Renal cortical epithelial cell (primary cell): ENCODE data around the genes RIPK4 and UMODL1.

GRCh38 chr21:41170434-41170871 is 2.5 kb downstream of the BACE2 start:
- RRBS = no CpG with 5 or more reads among the region's 4 CpGs

GRCh38 chr21:41207343-41208163 is 39.6 kb downstream of the BACE2 start:
- RRBS = no CpG with 5 or more reads among the region's 13 CpGs

DNA sequence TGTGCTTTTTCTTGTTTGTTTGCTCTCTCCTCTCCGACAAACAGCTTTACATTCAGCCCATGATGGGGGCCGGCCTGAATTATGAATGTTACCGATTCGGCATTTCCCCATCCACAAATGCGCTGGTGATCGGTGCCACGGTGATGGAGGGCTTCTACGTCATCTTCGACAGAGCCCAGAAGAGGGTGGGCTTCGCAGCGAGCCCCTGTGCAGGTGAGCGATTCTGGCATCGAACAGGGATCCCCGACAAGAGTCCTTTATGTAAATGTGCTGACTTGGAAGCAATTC is 59.5 kb upstream of the FAM3B start:
- RRBS = no CpG with 5 or more reads among the region's 14 CpGs

DNA sequence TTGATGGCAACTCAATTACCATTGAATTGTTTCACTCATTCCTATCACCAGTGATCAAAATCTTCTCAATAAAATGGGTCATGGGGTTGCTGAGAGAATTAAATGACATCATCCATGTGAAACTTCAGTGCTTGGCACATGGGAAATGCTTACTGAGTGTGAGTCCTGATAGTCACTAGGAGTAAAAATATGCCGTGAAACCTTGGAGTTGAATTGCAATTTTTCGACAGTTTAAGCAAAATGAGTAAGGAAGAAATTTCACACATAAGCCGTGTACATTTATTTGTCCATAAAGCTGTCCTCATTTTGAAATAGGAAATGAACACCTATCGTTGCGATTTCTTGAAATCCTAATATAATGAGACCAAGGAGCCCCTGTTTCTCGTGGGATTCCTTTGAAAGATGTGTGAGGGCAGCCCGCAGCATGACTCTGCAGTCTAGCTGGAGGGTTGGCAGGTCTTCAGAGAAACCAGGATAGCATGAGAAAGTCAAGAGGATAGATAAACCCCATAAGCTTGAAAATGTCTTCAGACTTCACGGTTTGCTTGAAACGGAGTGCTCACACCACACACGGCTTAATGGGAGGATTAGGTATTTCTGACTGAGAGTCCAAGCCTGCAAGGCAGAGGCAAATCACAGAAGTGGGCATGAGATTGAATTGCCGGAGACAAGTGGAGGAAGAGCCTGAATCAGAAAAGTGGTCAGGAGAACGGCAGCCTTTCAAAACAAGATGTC is 59.0 kb upstream of the FAM3B start:
- RRBS = no CpG with 5 or more reads among the region's 12 CpGs

GRCh38 chr21:41304000-41304502 is 12.6 kb upstream of the FAM3B start:
- RRBS = no CpG with 5 or more reads among the region's 38 CpGs

GRCh38 chr21:41317502-41318034 is 967 bp downstream of the FAM3B start:
- RRBS = no CpG with 5 or more reads among the region's 10 CpGs

DNA sequence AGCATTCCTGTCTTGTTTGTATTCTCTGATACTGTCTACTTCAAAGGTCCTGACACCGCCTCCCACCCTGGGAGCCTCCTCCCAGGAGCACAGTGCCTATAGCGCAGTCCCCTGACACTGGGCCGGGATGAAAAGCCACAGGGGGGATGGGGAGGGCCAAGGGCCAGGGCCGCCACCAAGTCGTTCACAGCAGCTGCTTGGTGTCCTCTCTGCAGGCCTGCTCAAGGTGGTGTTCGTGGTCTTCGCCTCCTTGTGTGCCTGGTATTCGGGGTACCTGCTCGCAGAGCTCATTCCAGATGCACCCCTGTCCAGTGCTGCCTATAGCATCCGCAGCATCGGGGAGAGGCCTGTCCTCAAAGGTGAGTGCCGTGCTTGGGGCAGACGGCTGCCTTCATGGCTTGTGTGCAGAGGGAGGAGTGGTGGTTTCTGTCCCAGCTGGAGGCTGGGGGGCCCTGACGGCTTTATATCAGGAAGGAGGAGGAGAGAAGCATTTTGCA is 6.2 kb downstream of the FAM3B start:
- RRBS = no CpG with 5 or more reads among the region's 14 CpGs

- RRBS = no CpG with 5 or more reads among the region's 12 CpGs
Observed at GRCh38 chr21:41387115-41387910, 25.5 kb downstream of the MX2 start.

GRCh38 chr21:41477794-41478200 is 30.2 kb downstream of the TMPRSS2 start:
- RRBS = no CpG with 5 or more reads among the region's 9 CpGs

- RRBS = no CpG with 5 or more reads among the region's 11 CpGs
Observed at GRCh38 chr21:41634939-41635376, 127.0 kb upstream of the TMPRSS2 start.

- RRBS = no CpG with 5 or more reads among the region's 10 CpGs
Observed at GRCh38 chr21:41664047-41664500, 102.8 kb downstream of the RIPK4 start.

- RRBS = no CpG with 5 or more reads among the region's 50 CpGs
Observed at GRCh38 chr21:41766847-41767318, at the start of gene RIPK4. RIPK4 (minus strand) TSS chr21:41767052.

GRCh38 chr21:41800087-41800737 is 33.4 kb upstream of the RIPK4 start:
- RRBS = no CpG with 5 or more reads among the region's 15 CpGs

- RRBS = 1% methylated on average over 22 of the region's 58 CpGs
Observed at GRCh38 chr21:41878879-41879205, 302 bp downstream of the PRDM15 start.

GRCh38 chr21:41901138-41902042 is 22.2 kb upstream of the PRDM15 start:
- RRBS = no CpG with 5 or more reads among the region's 18 CpGs

GRCh38 chr21:41950797-41951752 is 2.7 kb downstream of the C2CD2 start:
- RRBS = no CpG with 5 or more reads among the region's 19 CpGs

- RRBS = no CpG with 5 or more reads among the region's 26 CpGs
Observed at GRCh38 chr21:41952710-41953270, 1.0 kb downstream of the C2CD2 start.

DNA sequence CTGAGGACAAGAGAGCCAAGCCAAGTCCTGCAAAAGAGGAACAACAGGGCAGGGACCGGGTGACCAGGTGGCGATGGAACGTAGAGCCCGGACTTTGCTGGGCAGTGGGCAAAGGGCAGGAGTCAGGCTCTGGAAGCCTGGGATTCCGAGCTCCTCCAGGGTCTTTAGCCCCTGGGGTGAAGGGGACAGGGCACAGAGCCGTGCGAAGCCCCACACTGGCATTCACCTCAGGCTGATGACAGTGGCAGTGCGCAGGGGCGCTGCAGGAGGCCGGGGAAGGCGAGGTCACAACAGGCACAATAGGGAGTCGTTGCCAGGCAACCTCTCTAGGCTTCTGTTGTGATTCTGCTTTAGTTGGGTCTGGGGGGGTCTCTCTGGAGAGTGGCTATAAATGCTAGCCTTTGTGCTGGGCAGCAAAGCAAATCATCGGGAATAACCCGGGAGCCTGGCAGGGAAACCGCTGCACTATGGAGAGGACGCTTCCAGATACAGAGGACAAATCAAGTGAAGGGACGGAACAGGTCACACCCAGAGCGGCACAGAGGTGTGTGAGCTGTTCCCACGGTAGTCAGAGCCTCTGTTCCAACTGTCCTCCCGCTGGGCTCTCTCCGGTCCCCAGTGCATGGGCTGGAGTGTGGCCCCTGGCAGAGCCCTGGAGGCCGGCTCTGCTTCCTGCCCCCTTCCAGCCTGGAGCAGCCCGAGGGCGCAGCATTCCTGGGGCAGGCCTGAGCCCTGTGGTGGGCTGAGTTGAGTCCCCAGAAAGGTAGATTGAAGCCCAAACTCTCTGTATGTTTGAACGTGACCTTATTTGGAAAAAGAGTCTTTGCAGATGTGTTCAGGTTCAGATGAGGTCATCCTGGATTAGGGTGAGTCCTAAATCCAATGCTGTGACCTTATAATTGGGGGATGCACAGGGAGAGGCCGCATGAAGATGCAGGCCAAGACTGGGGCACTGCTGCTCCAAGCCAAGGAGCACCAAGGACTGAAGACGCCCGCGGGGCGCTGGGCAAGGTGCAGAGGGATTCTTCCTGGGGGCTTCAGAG is 11.8 kb upstream of the ZBTB21 start:
- RRBS = 43% methylated on average over 1 of the region's 30 CpGs

DNA sequence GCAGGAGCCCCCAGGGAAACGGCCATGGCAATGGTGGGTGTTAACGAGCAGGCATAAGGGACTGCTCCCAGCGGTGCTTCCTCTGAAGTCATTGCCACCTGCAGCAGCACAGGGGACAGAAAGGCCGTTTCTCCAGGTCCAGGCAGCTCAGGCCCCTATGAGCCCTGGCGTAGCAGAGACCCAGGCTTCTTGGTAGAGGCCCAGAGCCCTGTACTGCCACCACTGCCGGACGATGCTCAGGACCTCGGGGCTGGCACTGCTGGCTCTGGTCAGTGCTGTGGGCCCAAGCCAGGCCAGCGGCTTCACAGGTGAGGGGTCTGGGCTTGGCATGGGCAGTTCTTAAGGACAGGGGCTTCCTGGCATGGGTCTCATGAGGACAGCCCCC is at the start of gene UMODL1:
Gene UMODL1, plus strand, starts transcription at position 233 of the 385 bp plus-strand sequence.
- RRBS = no CpG with 5 or more reads among the region's 9 CpGs

DNA sequence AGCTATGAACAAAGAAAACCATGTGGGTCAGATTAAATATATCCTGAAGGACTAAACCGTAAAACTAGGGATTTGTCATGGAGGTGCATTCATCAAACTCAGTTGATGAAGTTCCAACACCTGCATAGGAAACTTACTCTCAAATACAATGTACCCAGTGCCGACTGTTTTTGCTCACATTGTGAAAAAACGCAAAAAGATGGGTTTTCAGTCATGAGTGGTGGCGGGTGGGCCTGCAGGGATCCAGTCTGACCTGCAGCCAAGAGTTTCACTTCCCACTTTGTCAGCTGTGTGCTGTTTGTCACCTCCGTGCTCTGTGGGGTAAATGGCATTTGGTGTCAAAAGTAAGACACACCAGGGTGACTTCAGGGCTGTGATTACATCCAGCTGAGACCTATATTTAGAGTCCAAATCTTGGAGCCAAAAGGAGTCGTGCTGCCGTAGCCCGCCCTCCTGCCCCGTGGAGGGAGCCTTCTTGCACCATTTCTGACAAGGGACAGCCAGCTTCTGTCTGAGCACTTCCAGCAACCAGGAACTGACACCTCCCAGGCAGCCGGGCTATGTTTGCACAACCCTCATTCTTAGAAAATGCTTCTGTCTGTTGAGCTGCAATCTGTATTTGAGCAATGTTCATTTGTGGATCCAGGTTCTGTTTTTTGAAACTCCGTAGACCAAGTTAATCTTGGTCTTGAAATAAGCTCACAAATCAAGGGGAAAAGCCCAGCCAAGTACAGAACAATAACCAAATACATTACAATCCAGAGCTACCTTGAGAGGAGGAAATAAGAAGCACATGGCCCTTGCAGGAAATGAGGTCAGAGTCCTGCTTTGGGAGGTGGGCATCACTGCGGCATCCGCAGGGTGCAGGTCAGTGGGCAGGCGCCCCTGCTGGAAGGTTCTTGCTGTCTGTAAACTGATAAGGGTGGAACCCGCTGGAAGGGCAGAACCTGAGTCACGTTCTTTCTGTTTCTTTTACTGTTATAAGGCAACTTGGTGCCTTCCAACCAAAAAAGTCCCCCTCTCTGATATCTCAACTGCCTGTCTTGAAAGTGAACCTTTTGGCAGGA is 14.3 kb downstream of the ABCG1 start:
- RRBS = no CpG with 5 or more reads among the region's 16 CpGs